M059J (cell line): ENCODE measurements around a stretch of chr20.

- RAMPAGE, long total RNA, result no peak
These were observed 109.5 kb downstream of the RALGAPA2 start for GRCh38 chr20:20602878-20603373.

- RAMPAGE, long total RNA, result no peak
These were observed 106.5 kb downstream of the RALGAPA2 start for GRCh38 chr20:20605826-20606539.

DNA sequence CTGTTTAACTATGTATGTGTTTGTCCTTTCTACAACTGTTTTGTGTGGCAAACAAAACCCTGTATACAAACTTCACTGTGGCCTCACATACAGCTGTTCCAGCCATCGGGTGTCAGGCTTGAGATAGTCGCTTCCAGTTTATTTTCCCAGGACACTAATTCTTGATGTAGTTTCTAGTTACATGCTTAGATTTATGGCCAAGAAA is 64.0 kb downstream of the KIZ start:
- RAMPAGE, long total RNA, result no peak

GRCh38 chr20:21328115-21328901 is 25.2 kb downstream of the XRN2 start:
- RAMPAGE, long total RNA, result no peak

GRCh38 chr20:21472948-21473328 is 40.9 kb downstream of the NKX2-2 start:
- RAMPAGE, long total RNA, result no peak

GRCh38 chr20:21608232-21608888 is 94.5 kb upstream of the NKX2-2 start:
- RAMPAGE, long total RNA, result no peak

GRCh38 chr20:21767712-21768325 is 62.4 kb downstream of the PAX1 start:
- RAMPAGE, long total RNA, result no peak

DNA sequence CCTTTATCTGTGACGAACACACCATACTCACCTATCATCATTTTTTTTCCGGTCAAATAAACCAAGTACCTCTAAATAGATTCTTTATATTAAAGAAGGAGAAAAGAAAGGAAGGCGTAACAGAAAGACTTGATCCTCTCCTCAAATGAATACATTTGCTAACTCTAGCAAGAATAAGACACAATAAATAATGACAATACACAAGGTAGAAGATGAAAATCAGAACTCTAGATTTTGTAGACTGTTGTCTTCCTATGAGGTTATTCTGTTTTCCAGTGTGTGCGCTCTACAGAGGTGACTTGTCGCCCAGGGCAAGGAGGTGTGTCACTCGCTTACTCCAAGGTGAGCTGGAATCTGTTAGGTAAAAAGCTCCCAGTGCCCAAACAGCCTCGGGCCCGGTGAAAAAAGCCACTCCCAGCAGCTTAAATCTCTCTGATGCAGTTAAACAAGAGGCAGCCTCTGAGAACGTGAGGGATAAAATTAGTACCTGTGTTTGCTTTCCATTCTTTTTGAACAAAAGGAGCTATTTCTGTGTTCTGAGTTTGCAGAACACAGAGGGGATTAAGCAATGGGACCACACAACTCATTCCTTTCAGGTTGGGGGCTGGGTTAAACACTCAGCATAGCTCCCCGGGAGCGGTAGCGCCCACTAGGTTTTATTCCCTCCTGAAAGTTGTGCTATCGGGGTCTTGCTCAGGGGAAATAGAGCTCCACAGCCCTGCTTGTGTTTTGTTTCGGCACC is 181.4 kb downstream of the FOXA2 start:
- RAMPAGE, long total RNA, result no peak

DNA sequence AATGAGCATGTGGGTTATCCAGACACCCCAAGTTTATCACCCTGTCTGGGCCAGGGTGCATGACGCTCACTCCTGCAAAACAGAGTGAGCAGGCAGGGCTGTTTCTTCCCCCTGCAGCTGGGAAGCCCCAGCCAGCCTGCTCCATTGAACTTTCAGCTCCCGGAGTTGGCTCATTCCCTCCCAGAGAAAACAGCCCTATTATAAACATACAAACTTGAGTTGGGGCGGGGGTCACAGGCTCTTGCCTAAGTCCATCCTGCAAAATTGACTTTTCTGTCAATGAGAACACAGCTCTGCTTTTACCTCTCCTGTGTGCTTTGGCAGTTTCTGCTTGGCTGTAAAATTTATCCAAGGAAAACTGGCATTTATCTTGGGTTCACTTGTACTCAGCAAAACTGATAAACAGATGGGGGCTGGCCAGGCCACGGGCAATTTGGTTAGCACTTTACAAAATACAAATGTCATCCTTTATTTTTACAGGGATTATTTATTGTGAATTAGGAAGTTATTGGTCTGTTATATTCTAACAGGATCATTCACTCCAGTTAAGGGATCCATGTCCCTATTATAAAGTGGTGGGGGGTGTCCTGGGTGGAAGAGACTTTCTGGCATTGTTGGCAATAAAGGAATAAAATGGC is 154.9 kb downstream of the FOXA2 start:
- RAMPAGE, long total RNA, result no peak

DNA sequence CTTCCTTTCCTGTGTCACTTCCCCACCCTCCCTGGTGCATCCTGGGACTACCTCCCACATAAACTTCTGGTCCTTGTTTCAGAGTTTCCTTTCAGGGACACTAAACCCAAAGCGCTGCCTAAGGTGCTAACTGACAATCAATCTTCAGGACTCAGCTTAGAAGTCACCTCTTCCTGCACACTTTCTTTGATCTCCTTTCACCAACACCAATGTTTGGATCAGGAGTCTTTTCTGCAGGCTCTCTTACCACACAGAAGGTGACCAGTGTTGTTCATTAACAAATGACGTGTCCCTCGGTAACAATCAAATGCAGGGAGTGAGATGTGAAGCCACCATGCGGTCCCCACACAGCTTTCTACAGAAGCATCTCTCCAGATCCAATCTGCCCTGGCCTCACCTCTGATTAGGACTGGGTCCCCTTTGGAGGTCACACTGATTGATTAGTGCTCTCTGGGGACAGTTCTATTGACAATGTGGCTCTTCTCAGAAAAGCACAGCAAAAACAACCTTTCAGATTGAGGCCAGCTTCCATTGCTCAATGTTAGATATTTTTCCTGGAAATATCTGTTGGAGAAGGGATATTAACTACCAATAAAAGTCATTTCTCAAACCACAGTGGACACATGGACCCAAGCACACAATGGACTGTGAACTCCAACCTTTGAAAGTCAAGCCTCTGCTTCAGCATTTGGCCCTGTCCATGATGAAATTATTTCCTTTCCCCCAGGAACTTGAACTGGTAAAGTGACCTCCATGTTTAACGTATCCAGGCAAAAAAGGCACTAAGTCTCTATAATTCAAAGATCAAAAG is 118.8 kb downstream of the FOXA2 start:
- RAMPAGE, long total RNA, result no peak

- RAMPAGE, long total RNA, result no peak
These were observed 118.1 kb downstream of the FOXA2 start for GRCh38 chr20:22466277-22466633.

DNA sequence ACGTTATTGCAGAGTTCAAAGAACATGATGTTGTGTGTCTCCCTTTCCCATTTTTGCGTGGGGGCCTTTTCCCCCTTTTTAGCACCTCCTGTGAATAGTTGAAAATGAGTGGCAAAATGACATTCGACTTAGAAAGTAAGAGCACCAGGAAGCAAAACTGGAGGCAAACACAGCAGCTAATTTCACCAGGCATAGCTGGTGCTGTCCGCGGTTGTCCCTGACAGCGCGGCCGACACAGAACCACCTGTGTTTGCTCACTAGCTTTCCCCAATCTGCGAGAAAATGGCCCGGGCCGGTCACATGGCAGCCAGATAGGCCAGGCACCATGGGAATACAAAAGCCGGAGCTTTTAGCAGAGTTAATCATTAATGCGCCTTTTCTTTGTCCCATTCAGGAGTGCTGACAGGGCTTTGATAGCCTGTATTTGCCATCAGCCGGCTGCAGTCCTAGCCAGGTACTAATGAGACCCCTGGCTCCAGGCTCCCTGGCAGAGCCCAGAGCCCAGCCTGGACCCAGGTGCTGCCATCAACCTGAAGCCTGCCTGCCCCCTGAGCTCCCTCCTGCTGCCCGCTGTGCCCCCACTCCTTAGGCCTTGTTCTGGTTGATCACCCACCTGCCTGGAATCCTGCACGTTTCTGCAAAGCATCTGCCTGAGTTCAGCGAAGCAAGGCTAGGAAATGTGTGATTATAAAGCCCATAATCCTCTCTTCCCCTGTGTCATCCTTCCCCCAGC is 93.5 kb downstream of the FOXA2 start:
- RAMPAGE, long total RNA, result no peak

- RAMPAGE, long total RNA, result no peak
These were observed 20.6 kb downstream of the FOXA2 start for GRCh38 chr20:22563302-22564632.

GRCh38 chr20:22578715-22579621 is 5.4 kb downstream of the FOXA2 start:
- RAMPAGE, long total RNA, result no peak

- RAMPAGE, long total RNA, result no peak
These were observed 2.7 kb upstream of the FOXA2 start for GRCh38 chr20:22586961-22587653.

GRCh38 chr20:23047074-23048234 is 2.0 kb downstream of the THBD start:
- RAMPAGE, long total RNA, result no peak

DNA sequence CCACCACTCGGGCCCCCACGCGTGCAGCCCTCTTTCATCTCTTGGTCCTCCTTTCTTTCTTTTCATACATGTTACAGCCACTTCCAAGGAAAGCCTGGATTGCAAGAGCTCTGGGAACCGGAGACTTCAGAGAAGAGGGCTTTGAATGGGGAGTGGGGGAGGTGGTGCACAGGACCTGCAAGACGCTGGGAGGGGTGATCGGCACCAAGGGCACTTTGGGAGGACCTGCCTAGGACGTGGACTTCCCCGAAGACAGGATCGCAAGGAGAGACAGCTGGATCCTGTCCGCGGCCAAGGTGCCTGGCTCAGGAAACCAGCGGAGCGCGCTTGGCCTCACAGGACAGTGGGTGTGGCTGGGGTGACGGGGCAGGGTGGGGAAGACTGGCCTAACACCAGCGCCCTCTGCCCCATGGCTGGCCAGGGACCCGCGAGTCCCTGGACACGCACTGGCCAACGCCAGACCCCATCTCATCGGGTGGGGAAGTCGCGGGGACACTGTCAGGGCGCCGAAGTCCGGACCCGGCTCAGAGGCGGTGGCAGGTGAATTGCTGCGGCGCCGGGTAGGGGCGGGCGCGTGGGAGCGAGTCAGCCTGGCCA is 567 bp upstream of the THBD start:
- RAMPAGE, long total RNA, result no peak

DNA sequence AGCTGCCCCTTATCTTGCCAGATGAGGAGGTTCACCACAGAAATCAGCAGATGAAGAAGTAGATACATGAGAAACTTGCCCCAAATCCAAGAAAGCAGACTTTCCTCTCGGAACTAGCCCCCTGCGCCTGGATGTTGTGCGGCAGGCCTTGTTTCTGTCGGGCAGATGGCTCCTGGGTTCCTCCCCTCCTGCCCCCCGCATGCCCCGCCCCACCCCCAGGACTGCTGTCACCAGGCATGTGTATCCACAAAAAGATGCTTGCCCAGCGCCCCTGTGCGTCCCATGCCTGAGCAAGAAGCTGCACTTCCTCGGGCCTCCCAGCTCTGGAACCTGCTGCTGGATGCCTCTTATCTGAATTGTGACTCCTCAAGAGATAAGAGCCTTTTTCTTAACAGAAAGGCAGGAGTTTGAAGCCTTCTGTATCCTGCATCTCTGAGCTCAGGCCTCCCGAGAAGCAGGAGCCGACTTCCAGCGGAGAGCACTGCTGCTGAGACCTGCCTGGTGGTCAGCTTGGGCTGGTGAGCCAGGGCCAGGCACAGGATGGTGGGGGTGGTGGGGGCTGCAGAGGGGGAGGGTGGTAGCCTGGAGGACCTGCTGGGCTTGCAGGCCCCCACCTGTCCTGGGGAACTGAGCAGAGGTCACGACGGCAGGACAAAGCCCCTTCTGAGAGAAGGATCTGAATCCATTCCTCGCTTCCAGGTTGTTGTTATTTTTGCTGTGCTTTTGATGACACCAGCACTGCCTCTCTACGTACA is 35.4 kb upstream of the CD93 start:
- RAMPAGE, long total RNA, result no peak

- RAMPAGE, long total RNA, result no peak
These were observed 59.2 kb upstream of the CD93 start for GRCh38 chr20:23145050-23145958.

DNA sequence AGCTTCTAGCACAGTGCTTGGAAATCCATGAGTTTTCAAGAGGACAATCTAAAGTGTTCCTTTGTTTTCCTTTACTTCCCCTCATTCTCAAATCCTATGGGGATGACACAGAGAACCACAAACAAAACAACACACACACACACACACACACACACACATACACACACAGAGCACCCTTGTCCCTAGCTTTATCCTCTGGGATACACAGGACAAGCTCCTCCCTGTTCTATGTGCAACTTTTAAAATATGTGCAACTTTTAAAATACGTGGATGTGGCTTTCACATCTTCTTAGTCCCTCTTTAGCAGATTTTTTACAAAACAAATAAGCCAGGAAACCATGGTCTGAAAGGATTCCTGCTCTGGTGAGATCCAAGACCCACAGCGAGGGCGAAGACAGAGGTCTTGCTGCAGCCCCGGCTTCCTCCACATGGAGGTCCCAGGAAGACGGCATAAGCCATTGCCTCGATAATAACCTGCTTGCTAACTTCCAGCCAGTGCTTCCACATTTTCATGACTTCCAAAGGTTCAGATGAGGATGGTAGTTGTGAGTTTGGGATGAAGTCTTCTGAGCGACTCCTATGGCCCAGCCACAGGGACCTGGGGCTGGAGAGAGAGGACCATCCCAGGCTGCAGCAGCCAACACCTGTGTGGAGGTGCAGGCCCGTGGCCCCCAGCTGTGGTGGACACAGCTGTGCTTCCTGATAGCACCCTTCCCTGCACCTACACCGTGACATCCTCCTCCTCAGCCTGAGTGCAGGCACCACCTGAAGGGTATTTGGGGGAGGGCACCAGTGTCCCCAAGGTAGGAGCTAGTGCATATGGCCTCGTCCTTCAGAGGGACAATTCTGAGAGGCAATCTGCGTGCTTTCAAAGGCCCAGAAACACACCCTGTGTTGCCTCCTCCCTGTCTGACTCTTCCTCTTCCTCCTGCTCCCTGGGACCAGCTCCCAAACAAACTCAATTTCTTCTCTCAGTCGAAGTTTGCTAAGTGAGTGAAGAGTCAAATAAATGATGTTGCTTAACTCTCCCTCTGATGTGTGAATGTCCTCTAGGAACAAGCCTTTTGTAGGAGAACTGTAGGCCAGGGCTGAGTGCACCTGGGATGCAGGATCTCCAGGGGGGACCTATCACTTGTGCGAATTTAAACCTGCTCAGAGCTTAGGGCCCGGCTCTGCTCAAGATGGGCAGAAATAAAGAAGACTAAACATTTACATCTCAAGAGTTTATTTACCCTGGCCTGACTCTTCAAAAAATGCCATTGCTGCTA is 63.0 kb upstream of the CD93 start:
- RAMPAGE, long total RNA, result no peak